Bronchus fibroblast of lung (primary cell): ENCODE results near the gene CHDH.

GRCh38 chr3:52893621-52894149, 3.7 kb downstream of the STIMATE start:
- RAMPAGE, long total RNA = no peak

GRCh38 chr3:53161873-53162152, 804 bp downstream of the PRKCD start:
- RAMPAGE, long total RNA = no peak

DNA sequence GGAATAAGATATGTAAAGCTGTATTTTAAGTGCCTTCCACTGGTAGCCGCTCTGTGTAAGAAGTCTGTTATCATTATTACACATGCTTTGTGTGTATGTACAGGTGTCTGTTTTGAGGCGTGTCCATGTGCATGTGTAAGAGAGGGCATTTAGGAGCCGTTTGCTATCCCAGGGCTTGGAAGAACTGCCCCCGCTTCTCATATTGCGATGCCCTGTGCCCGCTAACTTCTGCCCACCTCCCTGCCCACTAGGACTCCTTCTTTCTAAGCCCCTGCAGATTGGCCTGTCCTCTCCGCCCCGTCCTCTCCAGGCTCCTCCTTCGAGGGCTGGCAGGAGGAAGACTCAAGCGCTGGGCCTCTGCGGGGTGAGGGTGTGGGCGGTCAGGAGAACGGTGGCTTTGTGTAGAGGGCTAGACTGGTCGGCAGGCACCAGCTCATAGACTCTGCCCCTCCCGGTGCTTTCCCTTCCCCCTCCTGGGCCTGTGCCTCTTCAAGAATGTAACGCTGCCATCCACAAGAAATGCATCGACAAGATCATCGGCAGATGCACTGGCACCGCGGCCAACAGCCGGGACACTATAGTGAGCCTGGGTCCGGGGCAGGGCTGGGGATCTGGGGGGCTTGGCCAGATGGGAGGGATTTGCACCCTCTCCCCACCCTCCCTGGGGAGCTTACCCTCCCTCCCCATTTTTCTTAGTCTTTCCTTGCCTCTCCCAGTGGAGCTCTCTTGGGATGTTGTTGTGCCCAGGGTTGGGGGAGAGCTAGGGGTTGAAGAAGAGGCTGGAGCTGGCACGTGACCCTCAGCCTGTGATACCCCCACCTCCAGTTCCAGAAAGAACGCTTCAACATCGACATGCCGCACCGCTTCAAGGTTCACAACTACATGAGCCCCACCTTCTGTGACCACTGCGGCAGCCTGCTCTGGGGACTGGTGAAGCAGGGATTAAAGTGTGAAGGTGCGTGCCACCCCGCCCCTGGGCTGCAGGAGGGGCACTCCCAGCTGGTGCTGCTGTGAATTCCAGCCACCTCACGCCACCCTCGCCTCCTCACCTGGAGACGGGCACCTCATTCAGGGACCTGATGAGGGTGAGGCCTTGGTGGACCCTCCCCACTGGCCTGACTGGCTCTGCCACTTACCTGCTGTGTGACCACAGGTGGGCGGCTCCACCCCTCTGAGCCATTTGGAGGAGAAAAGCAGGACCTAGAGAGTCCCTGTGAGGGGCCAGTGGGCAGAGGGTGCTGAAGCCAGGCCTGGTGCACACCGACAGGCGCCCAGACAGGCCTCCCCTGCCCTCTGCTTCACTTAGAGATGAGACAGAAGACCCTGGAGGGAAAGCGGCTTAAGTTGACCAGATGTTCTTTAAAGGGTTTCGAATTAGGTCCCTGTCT, 22.1 kb downstream of the PRKCD start:
- RAMPAGE, long total RNA = no peak

DNA sequence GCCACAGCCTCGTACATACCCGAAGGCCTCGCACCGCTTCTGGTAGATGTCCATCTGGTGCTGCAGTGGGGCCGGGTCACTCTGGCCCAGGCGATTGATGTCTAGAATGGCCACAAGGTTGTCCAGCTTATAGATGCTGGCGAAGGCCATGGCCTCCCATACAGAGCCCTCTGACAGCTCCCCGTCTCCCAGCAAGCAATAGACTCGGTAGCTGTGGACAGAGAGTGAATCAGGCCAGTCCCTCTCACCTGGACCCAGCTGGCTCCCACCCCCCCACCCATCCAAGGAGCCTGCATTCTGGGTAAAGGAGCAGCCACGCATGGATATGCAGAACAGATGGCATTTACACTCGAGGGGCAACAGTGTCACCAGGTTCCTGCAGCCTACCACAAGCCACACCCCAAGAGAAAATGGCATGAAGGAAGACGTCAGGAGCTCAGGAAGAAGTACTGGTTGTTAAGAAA, 20.8 kb downstream of the TKT start:
- RAMPAGE, long total RNA = no peak

DNA sequence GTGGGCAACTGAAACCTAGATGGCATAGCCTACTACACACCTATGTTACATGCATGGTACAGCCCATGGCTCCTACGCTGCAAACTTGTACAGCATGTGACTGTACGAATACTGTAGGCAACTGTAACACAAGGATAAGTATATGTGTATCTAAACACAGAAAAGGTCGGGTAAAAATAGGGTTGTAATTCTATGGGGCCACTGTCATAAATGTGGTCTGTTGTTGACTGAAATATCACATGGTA, 27.0 kb upstream of the TKT start:
- RAMPAGE, long total RNA = no peak

GRCh38 chr3:53328815-53329613, 18.3 kb downstream of the DCP1A start:
- RAMPAGE, long total RNA = no peak

DNA sequence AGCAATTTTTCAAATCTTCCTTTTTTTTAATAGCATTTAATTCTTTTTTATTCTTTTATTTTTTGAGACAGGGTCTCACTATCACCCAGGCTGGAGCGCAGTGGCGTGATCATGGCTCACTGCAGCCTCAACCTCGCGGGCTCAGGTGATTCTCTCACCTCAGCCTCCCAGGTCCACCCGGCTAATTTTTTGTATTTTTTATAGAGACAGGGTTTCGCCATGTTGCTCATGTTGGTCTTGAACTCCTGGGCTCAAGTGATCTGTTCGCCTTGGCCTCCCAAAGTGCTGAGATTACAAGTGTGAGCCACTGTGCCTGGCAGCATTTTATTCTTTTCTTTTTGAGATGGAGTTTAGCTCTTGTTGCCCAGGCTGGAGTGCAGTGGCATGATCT, 11.6 kb downstream of the DCP1A start:
- RAMPAGE, long total RNA = no peak

DNA sequence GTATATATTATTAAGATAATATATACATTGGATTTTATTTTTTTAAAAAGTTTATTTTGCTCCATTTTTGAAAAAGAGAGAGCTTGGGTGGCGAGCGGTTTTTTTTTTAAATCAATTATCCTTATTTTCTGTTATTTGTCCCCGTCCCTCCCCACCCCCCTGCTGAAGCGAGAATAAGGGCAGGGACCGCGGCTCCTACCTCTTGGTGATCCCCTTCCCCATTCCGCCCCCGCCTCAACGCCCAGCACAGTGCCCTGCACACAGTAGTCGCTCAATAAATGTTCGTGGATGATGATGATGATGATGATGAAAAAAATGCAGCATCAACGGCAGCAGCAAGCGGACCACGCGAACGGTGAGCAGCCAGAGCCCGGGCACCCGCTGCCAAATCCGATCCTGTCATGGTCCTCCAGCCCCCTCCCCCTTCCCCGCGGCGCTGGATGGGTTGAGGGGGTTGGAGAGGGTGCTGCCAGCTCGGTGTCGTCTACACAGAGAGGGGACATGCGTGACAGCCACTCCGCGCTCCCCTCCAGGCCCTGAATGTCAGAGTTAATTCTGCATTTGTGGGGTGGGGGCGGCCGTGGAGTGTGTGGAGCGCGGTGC, 569 bp downstream of the CACNA1D start:
- RAMPAGE, long total RNA = no peak

GRCh38 chr3:53729092-53729436, 117.2 kb downstream of the CHDH start:
- RAMPAGE, long total RNA = no peak

DNA sequence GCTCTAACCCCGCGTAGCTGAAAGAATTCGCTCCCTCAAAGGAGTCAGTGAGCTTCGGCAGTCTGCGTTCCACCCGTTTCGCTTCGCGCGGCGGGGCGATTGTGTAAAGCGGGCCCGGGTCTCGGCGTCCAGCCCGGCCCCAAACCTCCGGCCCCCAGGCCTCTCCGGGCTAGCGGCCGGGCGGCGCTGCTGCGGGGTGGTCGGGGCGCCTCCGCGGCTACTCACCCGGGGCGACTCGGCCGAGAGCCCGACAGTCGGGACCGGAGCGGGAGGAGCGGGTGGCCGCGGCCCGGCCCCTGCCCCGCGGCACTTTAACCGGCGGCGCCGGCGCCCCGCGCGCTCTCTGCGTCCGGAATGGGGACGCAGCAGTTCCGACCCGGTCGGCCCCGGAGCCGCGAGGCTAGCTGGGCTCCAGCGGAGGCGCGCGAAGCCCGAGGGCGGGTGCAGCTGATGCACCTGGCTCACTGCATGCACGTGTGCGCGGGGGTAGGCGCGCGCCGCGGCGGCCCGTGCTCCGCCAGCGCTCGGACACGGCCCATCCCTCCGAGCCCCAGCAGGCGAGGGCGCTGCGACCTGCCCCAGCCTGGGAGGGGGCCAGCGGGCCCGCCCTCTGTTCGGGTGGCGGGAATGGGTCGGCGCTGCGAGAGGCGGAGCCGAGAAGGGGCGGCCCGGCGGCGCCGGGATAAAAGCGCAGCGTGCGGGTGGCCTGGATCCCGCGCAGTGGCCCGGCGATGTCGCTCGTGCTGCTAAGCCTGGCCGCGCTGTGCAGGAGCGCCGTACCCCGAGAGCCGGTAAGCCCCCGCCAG, at the start of gene CHDH:
Gene CHDH, minus strand, starts transcription at position 562 of the 806 bp plus-strand sequence.
- RAMPAGE, long total RNA = no peak

- RAMPAGE, long total RNA = no peak
Observed at GRCh38 chr3:53882605-53883070, 686 bp upstream of the ACTR8 start.

- RAMPAGE, long total RNA = no peak
Observed at GRCh38 chr3:54120890-54121642, 1.3 kb upstream of the CACNA2D3 start.

- RAMPAGE, long total RNA = no peak
Observed at GRCh38 chr3:54747931-54748430, 179.9 kb downstream of the LRTM1 start.

DNA sequence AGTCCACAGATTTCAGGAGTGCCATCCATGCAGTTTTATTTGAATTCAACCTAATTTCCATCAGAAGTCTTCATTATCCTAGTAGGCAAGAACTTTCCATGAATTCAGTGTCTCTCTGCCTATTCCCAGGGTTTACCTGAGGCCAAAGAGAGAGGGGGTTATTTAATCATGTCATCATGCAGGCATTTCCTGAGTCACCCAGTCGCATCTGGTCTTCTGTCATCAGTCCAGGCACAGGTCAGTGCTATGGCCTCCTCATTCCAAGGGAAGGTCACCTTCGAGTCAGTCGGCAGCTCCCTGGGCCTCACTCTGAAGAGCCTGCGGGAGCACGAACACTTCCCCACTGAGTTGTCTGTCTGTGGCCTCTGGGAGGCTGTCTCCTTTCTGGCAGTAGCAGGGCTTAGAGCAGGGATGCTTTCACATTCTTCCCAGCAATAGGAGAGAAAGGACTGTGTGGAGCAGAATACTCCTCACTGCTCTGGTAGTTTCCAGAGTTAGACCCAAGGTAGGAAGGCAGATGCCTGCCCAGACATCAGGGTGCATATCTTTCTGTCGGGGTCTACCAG, 26.2 kb upstream of the LRTM1 start:
- RAMPAGE, long total RNA = no peak

- RAMPAGE, long total RNA = no peak
Observed at GRCh38 chr3:55571875-55572463, 84.9 kb upstream of the WNT5A start.

DNA sequence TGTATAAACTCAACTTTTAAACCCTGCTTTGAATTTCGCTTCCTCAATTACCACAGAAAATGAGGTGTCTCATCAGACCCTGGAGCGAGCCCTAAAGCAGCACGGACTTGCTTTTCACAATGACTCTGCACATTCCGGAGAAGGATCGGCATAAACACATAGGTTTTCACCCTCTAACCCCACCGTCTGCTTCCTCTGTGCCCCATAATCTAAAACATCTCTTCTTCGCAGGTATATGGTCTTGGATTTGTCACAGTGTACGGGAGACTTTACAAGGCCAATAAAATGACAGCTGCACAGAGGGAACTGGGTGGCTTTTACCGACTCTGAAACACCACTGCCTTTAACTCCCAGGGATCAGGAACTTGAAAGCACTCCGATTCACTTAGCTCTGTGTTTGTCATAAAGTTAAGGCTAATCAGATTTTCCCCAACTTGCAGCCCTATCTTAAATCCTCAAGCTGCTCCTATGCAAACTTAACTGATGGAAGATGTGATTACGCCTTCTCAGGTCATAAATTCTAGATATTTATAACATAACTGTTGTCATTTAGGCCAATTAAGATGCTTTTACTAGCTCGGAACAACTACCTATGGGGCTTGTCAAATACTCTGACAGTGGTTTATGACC, 133.4 kb upstream of the WNT5A start:
- RAMPAGE, long total RNA = no peak

DNA sequence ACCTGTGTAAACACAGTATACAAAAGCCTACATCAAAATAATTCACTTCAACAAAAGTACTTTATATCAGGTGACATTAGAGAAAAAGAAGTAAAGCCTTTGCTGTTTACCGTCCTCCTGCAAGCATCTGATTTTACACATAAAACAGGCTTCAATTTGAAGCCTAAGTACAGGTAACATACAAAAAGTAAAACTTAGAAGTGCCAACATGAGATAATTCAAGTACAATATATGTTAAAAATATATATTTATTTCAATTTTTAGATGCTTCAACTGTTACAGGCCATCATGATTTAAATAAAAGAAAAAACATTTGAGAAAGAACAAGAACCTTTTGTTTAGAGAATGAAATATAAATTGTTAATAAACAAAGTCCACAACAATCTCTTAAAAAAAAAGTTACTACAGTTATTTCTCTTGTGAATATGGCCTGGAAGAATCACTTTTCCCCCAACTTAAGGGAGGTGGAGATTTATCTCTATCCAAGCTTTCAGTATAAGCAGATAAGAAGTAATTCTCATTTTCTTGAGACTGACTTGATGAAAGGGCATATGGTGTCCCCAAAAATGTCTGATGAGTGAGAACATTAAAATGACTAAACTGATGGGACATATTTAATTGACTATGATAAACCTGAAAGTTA, 60.3 kb downstream of the TASOR start:
- RAMPAGE, long total RNA = no peak

DNA sequence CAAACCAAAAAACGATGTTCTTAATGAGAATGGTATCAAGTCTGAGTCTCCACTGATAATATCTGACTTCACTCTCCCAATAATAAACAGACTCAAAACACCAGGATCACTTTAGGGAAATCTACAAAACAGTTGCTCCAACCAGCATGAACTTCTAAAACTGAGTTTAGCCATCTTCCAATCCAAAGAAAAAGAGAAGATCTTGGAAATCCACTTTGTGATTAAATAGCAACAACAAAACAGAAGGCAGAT, 113.8 kb upstream of the ARHGEF3 start:
- RAMPAGE, long total RNA = no peak

GRCh38 chr3:57130650-57131544, 34.3 kb downstream of the IL17RD start:
- RAMPAGE, long total RNA = no peak

DNA sequence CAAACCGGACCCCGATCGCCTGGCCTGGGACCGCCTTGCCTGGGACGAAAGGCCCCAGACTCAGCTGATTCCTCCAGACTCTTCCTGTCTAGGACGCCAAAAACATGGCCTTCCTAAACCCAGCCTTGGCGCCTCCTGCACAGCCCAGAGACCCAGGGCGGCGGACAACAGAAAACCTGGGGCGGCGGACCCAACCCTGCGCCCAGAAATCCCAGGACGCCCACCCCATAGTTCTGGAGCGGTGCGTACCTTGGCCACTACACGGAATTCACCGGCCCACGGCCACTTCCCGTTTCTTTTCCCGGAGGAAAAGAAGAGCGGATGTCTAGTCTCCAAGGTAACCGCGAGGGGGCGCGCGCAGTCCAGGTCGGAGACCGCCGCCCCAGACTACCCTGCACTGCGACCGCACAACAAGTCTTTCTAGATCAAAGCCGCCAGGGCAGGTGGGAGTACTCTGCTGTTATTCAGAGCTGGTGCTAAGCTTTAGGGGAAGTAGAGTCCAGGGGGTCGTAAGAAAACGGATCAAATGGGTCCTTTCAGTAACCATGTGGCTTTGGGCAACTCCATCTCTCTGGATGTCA, 4.9 kb upstream of the IL17RD start:
- RAMPAGE, long total RNA = no peak